ENCODE measurements around a stretch of chr7.

GRCh38 chr7:51328491-51329077 lies 12.0 kb upstream of the COBL start:
- PRO-cap = no peak

- PRO-cap = no peak
Observed at GRCh38 chr7:51900301-51900703, 583.7 kb upstream of the COBL start.

DNA sequence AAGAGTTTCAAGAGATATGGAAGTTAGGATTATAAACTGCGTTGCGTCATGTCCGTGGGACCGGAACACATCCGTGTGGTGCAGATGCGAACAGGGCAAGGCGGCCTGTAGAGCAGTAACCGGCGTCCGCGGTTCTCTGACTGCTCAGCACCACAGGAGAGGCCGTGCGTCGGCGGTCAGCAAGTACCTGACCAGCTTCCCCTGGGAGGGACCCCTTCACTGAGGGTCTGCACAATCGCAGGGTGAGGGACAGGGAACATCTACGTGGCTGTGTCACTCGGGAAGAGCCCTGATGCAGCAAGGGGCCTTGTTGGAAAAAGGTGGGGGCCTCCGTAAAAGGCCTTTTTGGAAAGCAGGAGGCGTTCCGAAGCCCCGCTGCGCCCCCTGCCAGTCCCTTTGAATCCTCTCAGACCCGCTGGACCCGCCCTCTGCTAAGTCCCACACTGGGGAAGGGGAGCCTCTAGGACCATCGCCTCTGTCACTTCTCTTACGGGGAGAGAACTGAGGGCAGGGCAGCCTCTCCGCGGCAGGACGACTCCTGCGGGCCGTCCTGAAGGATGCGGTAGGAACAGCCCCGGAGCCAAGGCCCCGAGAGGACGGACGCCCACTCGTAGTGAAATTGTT lies 771.6 kb upstream of the COBL start:
- PRO-cap = no peak

DNA sequence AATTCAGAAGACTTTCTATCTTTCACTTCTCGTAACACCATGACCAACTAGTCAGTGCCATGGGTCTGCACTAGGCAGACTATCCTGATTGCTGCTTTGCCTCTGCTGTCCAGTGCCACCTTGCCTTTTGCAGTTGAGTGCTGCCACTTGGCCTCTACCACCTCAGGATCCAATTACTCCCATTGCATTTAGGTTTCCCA lies 161.4 kb upstream of the POM121L12 start:
- PRO-cap = no peak

- PRO-cap = no peak
Observed at GRCh38 chr7:52956461-52957054, 78.9 kb upstream of the POM121L12 start.

GRCh38 chr7:54546193-54547315 lies 4.4 kb downstream of the VSTM2A start:
- PRO-cap = no peak

DNA sequence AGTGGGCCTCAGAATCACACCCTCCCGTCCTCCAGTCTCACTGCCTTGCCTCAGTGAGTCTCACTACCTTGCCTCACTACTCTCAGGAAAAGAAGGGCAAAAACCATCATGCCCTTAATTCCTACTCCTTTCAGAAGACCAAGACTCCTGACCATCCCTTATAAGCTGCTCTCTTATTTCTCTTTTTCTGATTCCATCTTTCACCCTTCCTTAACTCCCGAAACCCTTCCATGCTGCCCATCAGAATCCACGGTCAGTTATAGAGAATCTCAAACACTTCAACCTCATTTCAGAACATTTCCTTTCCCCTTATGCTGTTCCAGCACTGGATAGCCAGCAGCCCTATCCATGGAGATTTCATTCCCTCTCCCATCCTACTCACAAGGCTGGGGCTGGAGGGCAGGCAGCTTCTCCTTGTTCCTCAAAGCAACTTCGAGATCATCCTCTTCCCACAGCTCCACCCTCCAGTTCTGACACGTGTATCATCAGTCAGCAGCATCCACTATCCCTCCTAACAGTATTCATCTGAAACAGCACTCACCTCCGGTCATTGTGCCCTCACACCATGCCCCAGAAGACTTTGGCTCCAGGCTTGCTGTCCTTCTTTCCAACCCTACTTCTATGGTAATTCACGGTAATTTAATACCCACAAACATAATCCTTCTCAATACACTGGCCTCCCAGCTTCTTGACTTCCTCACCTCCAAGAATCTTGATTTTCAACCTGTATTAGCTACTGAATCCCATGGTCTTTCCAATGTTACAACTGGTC lies 12.8 kb downstream of the SEC61G start:
- PRO-cap = no peak

DNA sequence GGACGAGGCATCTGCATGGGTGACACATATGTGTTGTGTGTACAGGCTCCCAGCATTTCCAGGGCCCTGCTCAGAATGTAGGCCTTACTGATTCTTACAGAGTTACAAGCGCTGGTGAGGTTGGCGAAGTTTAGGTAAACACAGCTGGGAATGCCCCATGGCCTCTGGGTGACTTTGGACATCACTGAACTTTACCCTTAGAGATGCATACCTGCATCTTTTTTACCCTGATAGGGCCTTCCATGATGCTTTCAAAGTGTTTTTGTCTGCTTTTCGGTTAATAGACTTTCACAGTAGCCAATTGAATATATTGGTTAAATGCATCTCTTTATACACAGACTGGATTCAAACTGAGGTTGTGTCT lies 29.4 kb downstream of the EGFR start:
- PRO-cap = no peak

GRCh38 chr7:55052535-55053266 lies 33.9 kb downstream of the EGFR start:
- PRO-cap = no peak

DNA sequence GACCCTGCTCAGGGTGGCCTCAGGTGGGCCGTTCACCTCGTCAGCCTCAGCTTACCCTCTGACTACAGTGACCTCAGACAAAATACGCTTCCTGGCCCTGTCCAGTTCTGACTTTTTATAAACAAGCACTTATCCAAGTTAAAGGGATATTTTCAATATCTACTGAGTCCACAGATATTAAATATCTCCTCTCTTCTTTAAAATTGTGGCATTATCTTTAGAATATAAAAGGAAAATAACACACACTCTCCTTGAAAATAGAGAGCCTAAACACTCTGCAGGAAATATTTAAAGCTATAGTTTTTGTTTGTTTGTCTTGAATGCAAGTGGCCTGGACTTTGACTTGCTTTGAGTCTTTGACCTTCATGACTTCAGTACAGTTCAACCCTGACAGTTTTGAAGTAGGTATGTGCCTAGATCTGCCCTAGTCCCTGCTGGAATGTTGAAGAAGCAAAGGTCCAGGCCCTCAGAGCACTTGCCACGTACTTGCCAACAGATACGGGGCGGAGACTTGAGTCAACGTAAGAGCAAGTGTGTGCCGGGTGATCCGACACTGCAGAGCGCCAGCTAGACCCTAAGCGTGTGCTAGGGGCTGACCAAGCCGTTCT lies 159.8 kb downstream of the EGFR start:
- PRO-cap = no peak

GRCh38 chr7:55192392-55193228 lies 172.5 kb upstream of the LANCL2 start:
- PRO-cap = no peak

DNA sequence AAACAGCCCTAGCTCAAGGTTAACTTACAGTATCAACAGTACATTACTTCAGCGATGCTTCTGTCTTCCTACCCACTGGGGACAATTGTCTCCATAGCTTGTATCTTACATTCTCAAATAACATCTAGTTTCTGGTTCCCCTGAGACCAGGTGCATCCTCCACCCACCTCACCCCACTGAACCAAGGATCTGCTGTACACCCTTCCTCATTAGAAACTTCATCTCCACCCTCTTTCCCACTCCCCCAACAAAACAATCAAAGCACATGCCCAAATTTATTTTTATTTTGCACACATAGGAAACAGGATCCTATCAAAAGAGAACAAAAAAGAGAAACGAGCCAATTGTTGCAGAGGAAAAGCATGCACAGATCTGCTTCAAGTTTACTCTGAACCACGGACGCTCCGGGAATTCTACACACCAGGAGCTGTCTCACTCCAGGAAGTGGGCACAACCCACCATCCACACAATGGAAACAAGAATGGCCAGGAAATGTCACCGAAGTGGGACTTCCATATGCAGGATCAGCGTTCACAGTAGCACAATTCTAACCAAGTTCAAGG lies 101.9 kb downstream of the VOPP1 start:
- PRO-cap = no peak

DNA sequence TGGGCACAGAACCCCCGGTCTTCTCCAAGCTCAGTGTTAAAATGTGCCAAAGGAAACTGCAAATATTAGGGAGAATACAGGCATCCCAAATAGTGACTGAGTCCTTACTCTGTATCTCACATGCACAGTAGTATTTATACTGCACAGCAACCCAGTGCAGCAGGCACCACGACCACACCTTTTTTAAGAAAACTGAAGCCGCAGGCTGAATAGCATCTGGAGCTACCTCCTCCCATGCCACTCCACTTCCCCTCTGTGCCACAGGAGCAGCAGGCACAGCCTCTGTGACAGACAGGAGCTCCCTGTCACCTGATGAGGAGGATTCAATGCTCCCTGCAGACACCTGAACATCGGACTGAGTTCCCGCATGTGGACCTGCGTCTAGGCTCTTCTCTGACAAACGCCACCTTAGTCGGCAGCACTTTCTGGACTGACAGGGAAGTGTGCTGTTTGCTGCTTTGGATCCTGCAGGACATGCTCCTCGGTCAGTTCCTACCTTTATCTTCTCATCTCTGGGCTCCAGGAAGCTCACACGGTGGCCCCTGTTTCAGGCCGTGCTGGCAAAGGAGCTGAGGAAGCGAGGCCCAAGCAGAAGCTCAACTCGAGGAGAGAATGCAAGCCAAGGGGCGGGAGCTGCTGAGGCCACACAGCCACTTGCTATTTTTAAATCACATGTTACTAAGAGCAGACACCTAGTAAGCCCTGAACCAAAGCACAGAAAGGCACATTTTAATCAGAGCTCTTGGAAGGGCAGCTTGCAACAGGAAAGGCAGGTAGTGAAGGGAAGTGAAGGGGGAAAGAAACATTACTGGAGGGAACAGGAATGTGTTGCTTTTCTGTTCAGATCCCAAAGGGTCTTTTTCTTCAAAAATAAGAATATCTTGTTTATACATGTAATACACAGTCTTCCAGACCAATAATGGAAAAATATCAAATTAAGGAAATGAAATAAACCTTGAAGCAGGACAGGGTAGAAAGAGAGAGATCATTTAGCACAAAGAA lies 56.6 kb downstream of the VOPP1 start:
- PRO-cap = no peak

DNA sequence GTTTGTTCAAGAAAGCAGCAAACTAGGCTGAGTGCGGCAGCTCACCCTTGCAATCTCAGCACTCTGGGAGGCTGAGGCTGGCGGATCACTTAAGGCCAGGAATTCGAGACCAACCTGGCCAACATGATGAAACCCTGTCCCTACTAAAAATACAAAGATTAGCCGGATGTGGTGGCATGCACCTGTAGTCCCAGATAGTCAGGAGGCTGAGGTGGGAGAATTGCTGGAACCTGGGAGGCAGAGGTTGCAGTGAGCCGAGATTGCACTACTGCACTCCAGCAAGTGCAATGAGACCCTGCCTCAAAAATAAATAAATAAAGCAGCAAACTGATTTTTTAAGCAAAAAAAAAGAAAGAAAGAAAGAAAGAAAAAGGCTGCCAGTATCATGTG lies 9.5 kb downstream of the NIPSNAP2 start:
- PRO-cap = no peak

DNA sequence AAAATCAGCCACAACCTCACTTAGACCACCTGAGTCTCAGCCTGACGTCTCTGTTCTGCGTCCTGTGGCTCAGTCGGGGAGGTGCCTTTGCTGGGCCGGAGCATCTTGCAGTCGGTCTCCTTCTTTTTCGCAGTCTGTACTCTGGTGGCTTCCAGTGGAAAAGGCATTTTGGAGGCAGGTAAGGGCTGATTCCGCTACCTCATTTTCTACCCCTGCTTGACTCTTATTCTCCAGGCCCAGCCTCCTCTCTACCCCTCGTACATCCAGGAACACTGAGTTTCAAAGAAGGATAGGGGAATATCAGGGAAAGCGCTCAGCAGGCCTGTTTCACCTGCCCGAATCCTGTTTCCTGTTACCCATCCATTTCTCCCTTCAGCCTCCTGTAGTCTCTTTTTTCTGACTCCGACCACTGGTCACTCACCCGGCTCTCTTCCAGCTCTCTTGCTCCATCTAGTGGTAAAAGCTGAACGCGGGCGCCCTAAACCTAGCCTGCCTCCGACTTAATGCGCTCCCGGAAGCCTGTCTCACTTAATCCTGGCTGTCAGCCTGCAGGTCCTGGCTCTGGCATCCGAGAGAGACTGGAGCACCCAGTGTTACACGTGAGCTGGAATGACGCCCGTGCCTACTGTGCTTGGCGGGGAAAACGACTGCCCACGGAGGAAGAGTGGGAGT lies 10.1 kb downstream of the SUMF2 start:
- PRO-cap = no peak

GRCh38 chr7:56084509-56084985 lies 8.2 kb downstream of the PHKG1 start:
- PRO-cap = no peak

DNA sequence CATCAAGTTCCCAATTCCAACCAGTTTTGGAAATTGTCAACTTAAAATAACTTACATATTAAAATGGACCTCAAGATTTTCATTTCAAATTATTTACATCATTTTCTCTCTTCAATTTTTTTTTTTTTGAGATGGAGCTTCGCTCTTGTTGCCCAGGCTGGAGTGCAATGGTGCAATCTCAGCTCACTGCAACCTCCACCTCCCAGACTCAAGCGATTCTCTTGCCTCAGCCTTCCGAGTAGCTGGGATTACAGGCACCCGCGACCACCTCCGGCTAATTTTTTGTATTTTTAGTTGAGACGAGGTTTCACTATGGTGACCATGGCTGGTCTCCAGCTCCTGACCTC lies 1.8 kb downstream of the CHCHD2 start:
- PRO-cap = no peak

DNA sequence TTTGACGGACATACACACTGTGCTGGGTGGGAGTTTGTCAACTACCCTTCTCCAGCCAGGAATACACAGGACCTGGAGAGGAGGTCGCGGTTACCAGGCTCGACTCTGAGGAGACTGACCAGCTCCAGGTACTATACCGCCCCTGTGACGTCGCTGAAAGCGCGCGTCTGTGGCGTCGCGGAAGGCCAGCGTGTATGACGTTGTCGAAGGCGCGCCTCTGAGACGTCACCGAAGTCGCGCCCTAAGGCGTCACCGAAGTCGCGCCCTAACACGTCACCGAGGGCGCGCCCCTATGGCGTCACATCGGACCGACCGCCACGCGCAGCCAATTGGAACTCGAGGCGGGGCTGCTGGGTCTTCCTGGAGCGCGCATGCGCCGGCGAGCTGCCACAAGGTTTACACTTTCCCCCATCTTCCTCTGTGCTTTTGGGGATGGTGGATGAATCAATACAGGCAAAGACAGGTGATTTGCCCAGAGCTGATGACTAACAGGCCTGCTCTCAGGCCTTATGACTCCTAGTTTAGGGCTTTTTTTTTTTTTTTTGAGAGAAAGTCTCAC lies 249.9 kb downstream of the ZNF479 start:
- PRO-cap = no peak

DNA sequence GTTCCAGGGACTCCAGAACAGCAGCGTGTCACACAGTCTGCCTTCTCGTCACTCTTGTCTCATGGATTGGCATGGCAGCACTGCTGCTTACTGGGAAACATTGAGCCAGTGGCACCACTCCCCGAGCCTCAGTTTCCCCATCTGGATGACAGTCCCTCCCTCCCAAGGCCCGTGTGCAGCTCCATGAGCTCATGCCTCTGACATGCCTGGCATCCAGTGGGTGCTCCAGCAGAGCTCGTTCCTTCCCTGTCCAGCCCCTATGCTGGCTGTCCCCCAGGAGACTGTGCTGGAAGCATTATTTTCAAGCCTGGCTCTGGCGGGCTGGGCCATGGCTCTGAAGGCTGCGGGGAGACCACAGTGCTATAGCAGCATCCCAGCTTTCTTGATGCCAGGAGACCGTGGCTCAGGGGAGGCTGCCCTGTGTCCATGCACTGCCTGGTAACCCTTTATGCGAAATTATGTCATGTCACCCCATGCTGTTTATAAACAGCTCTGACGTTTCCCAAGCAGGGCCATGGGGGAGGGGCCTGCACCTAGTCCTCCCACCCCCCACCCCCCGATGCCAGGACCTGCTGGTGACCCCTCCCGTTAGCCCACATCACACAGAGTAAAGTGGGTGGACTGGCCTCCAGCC lies 106.1 kb upstream of the ZNF716 start:
- PRO-cap = no peak

DNA sequence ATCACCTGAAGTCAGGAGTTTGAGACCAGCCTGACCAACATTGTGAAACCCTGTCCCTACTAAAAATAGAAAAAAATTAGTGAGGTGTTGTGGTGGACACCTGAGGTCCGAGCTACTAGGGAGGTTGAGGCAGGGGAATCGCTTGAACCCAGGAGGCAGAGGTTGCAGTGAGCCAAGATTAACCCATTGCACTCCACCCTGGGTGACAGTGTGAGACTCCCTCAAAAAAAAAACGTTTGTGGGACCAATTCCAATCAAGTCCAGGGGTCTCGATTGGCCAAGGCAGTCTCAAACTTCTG lies 333.6 kb downstream of the ZNF716 start:
- PRO-cap = no peak